BJ (cell line): ENCODE measurements around a stretch of chr5.

DNA sequence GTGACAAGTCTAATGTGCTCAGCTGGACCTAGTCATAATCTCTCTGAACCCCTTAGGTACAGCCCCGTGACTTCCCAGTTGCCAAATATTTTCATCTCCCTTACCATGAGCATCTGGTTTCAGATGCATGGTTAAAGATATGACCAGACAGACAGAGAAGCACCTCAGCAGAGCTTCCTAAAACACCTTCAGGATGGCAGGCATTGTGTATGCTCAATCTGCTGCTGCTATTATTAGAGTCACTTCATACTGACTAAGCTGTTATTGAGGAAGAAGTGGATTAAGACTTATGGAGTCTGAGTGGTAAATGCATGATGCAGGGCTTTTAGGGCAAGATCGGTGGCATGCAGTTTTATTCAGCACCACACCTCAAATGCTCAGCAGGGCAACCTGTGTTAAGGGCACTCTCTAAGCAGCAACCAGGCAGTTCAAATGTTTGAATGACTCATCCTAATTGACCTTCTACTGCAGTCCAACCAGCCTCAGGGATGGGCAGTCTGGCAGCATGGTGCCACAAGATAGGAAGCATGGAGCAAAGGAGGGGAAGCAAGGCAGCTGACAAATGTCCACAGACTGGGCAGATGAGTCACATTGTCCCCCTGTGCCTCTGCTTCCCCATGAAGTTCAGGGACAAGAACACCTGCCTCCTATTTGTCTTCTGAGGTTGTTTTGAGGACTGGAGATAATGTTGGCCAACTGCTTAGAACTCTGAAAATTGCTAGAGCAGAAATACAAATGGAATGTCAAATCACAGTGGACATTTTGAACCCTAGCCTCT is 80.2 kb upstream of the MIER3 start:
- CAGE, long polyA plus RNA = no peak
- RRBS = no CpG with 5 or more reads among the region's 2 CpGs

DNA sequence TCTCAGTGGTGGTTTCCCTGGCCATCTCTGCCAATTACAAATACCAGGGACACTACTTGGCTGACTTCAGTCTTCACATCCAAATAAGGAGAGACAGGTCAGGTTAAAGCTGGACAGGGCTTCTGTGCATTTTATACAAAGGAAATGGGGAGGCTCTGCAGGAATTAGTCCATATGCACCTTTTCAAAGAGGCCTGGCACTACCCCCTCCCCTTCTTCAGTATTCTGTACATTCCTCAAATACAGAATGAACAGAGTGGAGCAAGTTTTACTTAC is 333.6 kb upstream of the ACTBL2 start:
- CAGE, long polyA plus RNA = no peak

DNA sequence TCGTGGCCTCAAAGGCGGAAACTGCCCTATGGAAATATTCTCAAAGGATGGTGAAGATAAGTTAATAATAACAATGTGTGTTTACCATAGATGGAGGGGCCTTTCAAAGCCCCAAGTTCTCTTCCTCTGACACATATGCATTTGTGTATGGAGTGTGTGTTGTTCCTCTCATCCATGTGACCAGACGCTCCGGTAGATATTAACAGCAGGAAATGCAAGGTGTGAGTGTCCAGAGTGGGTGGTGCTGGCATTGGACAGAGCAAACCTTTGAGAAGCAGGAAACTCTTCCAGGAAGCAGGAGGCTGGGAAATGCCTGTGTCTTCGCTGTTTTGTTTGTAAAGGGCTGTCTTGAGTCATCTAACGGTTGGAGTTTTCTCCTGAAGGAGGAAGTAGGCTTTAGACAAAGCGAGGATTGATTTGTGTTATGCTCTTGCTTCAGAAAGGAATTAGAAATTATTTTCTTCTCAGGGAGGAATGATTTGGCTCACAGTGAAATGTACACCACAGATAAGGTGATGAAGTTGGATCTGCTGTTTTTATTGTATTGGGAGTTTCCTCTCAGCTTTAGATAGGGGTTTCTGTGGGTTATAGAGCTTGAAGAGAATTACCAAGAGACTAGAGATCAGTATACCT is 370.9 kb downstream of the PLK2 start:
- CAGE, long polyA plus RNA = no peak
- RRBS = no CpG with 5 or more reads among the region's 7 CpGs

DNA sequence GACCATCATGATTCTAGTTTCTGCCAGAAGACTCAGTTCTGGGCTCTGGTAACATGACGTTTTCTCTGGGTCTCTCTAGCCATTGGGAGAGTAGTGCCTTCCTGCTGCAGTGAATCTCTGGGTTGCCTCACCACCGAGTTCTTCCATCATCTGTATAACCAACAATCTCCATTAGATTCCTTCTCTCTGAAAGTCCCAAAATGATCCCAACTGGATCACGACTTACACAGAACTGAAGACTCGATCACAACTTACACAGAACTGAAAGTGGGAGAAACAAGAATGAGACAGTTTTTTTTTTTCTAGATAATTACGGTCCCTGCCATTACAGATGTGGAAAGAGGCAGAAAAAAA is 9.2 kb downstream of the PLK2 start:
- CAGE, long polyA plus RNA = no peak
- RRBS = no CpG with 5 or more reads among the region's 5 CpGs

GRCh38 chr5:58460118-58461391 is 669 bp upstream of the PLK2 start:
- CAGE, long polyA plus RNA = no peak
- RRBS = under 1% methylated on average over 22 of the region's 105 CpGs

- CAGE, long polyA plus RNA = no peak
- RRBS = no CpG with 5 or more reads among the region's 4 CpGs
Observed at GRCh38 chr5:58969207-58969930, 386.5 kb downstream of the RAB3C start.

- CAGE, long polyA plus RNA = no peak
- RRBS = no CpG with 5 or more reads among the region's 2 CpGs
Observed at GRCh38 chr5:59095519-59095976, 512.7 kb downstream of the RAB3C start.

DNA sequence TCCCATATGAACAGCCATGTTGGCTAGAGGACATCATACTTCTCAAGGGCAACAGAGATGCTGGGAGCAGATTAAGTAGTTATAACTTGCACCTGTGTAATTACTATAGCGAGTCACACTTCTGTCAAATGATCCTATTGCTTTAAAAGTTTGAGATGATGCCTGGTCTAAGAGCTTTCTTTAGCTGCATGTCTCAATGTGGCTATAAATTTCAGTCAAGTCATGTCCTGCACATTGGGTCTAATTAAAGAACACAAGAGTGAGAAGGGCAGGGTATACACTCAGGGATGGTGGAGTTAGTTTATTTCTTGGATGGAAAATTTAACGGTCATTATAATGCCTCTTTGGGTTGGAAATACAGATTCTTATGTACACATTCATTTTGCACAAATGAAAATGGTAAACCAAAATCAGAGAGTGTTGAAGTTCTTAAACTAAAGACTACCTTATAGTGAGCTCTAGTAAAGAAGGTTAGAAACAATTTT is 557.3 kb downstream of the RAB3C start:
- CAGE, long polyA plus RNA = no peak
- RRBS = no CpG with 5 or more reads among the region's 2 CpGs

DNA sequence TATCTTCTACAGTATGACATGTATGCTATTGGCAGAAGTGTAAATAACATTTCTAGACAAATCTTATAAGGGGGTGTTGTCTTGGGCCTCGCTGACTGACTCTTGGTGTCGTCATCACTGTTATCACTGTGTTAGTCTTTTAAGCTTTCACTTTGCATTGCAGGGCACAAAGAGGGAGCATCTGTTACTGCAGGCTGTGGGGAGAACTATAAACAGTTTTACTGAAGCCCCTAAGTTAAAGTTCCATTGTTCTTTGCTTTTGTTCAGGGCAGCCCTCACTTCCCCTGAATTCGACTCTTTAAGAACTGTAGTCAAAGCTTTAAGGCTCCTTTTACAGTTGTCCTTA is 604.9 kb downstream of the RAB3C start:
- CAGE, long polyA plus RNA = no peak
- RRBS = no CpG with 5 or more reads among the region's 3 CpGs

DNA sequence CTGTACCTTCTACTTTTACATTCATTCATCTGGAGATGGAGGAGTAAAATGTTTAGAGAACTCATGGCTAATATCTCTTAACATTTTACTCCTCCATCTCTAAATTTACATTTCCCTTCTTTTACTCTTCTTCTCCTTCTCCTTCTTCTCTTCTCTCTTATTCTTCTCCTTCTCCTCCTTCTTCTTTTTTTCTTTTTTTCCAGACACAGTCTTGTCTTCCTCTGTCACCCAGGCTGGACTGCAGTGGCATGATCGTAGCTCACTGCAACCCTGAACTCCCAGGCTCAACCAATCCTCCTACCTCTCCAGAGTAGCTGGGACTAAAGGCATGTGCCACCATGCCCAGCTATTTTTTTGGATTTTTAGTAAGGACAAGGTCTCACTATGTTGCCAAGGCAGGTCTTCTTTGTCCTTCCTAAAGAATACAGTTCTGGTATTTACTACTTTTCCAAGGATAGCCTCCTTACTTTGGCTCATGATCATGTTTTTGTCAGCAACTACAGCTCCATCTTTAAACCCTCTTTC is 630.2 kb downstream of the RAB3C start:
- CAGE, long polyA plus RNA = no peak
- RRBS = no CpG with 5 or more reads among the region's 1 CpG

DNA sequence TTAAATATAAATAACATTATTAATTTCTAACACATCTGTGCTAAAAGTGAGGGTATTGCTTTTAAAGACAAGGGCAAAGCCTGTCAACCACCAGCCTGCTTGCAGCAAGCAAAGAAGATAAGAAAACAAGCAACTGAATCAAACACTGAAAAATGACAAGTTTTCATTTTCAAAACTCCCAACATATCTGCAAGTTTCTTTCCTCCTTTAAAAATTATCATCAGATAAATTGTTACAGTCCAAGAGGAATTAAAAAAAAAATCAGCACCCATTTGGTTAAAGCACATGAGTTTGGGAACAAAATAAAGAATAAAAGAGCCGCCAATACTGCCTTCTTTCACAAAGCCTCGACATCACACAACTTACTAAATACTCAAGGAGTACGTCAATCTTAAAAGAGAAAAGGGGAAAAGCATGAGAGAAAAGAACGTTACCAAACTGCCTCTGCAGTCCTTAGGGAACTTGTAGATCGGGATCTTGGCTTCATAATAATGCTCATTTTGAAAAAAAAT is 618.6 kb downstream of the PDE4D start:
- CAGE, long polyA plus RNA = no peak
- RRBS = no CpG with 5 or more reads among the region's 5 CpGs

DNA sequence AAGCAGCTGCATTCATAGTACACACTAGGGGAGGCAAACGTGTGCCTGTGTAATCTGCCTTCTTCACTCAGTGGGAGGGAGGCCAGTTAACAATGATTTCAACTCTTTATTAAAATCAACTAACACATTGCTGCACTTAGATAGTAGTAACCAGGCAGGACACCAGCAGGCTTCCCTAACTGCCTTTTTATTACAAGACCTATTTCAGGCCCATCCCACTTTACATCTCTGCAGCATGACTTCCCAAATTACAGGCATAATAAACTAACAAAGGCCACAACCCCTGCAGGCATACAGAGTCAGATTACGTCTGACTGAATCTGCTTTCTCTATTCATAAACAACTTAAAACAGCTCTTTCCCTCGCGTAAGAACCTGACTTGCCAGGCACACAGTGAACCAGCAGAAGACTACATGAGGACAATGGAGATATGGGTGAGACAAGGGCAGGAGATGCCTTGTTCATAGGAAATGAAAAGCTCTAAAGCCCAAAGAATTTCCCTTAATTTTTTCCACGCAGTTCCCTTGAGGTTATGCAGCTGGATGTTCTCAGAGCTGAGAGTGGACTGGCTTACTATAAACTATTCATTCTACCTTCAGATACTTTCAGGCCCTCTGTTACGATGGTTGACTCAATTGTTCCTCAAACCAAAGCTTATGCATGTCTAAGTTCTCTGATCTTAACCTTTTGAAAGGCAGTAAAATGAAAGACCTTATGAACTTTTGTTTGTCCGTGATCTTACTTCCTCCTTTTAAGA is 576.1 kb downstream of the PDE4D start:
- CAGE, long polyA plus RNA = no peak
- RRBS = no CpG with 5 or more reads among the region's 7 CpGs

DNA sequence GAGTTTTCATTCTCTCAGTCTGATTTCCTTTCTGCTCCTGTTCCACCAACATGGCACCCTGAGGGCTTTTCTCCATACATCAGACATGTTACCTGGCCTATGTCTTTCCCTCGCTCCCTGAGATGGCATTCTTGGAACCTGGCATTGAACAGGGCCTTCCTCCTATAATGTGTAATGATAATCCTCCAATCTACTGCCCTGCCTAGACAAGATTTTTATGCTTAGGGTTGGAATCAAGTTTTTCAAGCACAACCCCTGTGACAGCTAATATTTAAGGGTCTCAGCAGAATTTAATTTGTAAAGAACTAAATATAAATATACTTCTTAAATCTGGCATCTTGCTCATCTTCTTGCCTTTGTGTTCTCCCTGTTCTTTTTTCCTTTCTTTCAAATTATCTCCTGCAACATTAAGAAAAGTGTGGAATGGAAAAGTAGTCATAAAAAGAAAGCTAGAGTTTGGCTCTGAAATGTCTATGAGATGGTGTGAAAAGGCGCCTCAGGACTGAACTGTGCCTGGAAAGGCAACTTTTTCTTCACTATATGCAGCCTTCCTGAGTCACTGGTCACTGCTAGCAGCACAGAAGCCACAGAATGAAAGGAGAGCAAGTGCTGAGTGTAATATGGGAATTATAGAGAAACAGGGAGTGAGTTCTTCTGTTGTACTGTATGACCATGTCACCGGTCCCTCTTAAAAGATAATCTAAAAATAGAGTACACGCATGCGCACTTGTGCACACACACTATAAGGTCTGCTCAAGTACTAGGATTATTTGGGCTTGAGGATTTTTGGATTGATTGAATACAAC is 572.2 kb downstream of the PDE4D start:
- CAGE, long polyA plus RNA = no peak
- RRBS = no CpG with 5 or more reads among the region's 5 CpGs

DNA sequence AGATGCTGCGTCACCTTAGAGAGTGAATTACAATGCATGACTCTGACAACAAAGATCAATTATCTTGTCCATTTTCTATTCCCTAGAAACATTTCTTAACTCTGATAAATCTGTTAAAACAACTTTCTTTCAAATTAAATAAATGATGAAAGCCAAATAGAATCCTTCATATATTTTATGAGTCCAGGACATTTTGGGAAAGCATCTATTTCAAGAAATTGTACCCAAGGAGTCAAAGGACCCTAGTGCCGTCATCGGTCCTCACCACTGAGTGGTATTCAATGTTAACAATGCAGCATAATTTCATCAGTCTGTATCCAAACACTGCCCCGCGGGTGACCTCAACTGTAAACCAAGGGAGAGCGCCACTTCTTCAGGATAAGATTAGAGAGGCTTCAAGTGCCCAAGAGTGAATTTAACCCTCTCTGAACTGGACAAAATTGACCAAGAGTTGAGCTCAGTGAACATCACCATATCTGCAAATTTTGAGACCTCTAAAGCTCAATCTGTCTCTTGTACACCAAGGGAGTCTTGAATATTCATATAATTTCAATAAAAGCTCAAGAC is 535.9 kb downstream of the PDE4D start:
- CAGE, long polyA plus RNA = no peak
- RRBS = no CpG with 5 or more reads among the region's 6 CpGs

GRCh38 chr5:59585445-59585862 is 308.1 kb downstream of the PDE4D start:
- CAGE, long polyA plus RNA = no peak

GRCh38 chr5:59745253-59746134 is 148.0 kb downstream of the PDE4D start:
- CAGE, long polyA plus RNA = no peak
- RRBS = no CpG with 5 or more reads among the region's 9 CpGs

- CAGE, long polyA plus RNA = no peak
- RRBS = no CpG with 5 or more reads among the region's 1 CpG
Observed at GRCh38 chr5:59747587-59748311, 145.8 kb downstream of the PDE4D start.

DNA sequence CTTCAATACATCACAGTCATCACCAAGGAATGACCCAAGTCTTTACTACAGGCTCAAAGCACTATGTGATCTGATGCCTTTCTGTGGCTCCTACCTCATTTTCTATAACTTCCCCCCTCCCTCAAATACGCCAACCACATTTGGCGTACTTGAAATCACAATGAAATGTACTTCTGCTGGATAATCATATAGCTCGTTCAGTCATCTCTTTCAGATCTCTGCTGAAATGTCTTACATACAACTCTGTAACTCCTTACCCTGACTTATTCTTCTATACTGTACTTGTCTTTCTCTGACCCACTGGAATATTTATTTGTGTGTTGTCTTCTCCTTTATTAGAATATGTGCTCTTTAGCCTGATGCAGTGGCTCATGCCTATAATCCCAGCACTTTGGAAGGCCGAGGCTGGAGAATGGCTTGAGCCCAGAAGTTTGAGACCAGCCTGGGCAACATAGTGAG is 143.2 kb downstream of the PDE4D start:
- CAGE, long polyA plus RNA = no peak
- RRBS = no CpG with 5 or more reads among the region's 4 CpGs

GRCh38 chr5:60842760-60843844 is 967 bp downstream of the ELOVL7 start:
- CAGE, long polyA plus RNA = no peak
- RRBS = 2% methylated on average over 15 of the region's 64 CpGs

DNA sequence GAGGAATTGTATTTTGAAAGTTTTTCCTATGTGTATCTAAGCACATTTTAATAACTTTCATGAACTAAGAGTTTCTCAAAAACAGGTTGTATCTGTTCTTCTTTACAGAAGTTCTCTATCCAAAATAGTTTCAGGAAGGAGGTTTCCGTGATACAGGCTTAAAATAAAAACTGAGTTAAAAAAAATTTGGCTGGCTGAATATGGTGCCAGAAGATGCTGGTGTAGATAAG is 49.9 kb upstream of the SMIM15 start:
- CAGE, long polyA plus RNA = no peak
- RRBS = no CpG with 5 or more reads among the region's 1 CpG